Placental pericyte (primary cell): ENCODE measurements around a stretch of chr6.

DNA sequence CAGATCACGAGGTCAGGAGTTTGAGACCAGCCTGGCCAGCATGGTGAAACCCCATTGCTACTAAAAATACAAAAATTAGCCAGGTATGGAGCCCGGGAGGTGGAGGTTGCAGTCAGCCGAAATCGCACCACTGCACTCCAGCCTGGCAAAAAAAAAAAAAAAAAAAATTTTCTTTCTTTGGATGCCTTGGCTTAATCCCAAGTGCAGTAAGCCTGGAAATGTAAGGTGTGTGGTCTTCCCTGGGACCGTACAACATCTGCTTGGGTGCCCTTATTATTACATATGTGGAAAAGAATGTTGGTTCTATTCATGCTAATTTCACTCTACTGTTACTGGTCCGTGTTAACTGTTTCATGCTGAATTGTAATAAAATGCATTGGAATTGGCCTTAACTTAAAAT is 1.5 kb downstream of the SERPINB6 start:
- CAGE, long polyA plus RNA, result no peak

GRCh38 chr6:2988974-2989438 is 10.7 kb upstream of the NQO2 start:
- CAGE, long polyA plus RNA, result no peak

DNA sequence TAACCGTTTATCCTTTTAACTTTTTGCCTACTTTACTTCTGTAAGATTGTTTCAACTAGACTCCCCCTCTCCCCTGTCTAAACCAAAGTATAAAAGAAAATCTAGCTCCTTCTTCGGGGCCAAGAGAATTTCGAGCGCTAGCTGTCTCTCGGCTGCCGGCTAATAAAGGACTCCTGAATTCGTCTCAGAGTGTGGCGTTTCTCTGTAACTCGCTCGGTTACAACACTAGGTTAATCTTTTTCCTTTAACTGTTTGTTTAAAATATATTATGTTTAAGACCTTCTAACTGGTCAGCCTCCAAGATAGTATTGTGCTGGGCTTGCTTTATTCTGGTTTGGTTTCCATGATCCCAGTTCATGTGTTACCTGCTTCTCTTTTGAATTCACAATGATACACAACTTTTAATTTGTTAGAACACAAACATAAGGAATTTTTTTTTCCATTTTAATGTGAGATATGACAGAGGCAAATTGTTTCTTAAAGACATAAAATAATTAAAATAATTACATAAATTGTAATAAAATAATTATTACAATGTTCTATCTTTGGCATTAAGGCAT is 8.6 kb upstream of the NQO2 start:
- CAGE, long polyA plus RNA, result no peak

DNA sequence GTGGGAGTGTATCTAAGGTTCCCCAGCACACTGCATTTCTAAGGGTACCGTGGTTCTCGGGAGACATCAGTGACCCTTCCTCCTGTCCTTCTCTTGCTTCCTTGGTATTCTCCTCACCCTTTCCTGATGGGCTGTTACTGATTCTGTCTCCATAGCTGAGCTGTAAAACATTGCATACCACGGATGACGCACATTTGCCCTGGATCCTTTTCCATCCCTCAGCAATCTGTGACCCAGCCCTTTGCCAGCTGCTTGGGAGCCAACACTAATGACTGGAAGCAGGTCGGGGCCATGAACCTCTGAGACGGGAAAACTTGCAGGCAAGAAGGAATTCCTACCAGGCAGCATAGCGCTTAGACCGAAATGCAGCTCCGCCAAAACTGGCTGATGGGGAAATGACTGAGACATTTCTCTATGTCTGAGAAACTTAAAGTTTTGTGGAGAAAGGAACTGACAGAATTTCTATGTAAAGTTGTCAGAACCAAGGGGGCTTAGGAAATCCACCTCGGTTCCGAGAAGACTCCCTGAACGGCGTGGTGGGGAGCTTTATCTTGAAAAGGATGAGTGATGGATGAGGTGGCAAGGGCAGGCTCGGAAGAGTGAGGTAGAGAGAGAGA is 19.3 kb downstream of the TUBB2B start:
- CAGE, long polyA plus RNA, result no peak

GRCh38 chr6:3282164-3282389 is 23.3 kb downstream of the PSMG4 start:
- CAGE, long polyA plus RNA, result no peak

- CAGE, long polyA plus RNA, result no peak
Measured at GRCh38 chr6:3356973-3357657, 98.4 kb downstream of the PSMG4 start.

DNA sequence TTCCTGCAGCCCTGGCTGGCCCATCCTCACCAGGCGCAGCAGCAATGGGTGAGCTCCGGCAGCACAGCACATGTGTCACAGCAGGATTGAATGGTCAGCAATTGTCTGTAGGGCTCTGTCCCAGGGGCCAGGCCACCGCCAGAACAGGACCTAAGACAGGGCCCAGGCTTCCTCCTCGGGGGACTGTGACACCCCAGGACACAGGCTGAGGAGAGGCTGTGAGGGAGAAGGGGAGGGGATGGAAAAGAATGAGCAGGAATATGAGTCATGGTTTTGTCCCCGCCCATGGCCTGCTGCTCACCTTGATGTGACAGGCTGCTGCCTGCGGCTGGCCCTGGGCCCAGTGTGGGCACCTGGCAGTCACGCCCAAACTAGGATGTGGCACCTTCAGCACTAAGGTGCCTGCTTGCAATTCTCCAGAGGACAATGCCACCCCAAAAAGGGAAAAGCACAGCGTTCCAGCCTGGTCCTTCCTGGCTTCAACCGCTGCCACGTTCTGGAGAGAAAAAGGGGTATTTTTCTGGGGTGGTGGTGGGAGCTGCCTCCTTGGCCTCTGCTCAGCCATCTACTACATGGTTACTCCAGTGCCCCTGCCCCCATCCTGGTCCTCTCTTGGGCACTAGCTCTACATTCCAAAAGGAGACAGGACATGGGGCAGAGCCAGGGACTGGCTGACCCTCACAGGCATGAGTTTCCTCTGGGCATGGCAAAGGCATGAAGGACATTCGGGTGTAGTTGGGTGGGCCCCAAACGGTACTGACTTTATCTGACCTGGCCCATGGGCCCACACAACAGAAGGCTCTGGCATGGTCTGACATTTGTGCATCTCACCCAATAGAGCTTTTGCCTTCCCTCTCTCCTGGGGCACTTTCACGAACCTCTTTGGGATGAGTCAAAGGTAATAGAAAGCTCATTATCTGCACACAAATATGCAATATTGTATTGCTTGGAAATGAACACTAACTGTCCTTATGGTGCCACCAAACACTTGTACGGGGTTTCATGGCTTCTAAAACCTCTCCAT is 93.3 kb downstream of the SLC22A23 start:
- CAGE, long polyA plus RNA, result no peak

DNA sequence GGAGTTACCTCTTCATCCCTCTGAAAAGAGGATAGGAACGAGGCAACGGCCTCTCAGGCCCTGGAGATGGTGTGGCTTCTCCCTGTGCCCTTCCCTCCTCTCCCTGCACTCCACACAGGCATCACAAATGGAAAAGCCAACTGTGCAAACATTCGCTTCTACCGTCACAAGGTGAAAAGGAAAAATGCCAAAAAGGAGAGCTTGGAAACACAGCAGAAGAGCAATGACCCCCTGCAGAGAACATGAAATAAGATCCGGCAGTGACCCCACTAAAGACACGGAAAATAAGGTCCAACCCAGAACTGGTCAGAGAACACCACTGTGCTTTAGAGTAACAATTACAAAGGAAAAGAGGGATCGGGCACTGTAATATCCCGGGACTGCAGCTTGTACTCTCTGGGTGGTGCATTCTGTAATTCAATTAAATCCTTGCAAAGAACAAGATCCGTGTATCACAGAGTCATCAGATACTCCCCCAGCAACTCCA is 63.0 kb downstream of the SLC22A23 start:
- CAGE, long polyA plus RNA, result no peak

- CAGE, long polyA plus RNA, result no peak
Measured at GRCh38 chr6:3398252-3398797, 58.5 kb downstream of the SLC22A23 start.

- CAGE, long polyA plus RNA, result no peak
Measured at GRCh38 chr6:3405511-3406162, 51.2 kb downstream of the SLC22A23 start.

- CAGE, long polyA plus RNA, result no peak
Measured at GRCh38 chr6:3438173-3438788, 18.6 kb downstream of the SLC22A23 start.

- CAGE, long polyA plus RNA, result no peak
Measured at GRCh38 chr6:3454958-3455456, 1.8 kb downstream of the SLC22A23 start.

GRCh38 chr6:3526663-3527351 is 70.0 kb upstream of the SLC22A23 start:
- CAGE, long polyA plus RNA, result no peak

- CAGE, long polyA plus RNA, result no peak
Measured at GRCh38 chr6:3585449-3585742, 128.5 kb upstream of the SLC22A23 start.

- CAGE, long polyA plus RNA, result no peak
Measured at GRCh38 chr6:3759552-3760219, 8.2 kb upstream of the PXDC1 start.

DNA sequence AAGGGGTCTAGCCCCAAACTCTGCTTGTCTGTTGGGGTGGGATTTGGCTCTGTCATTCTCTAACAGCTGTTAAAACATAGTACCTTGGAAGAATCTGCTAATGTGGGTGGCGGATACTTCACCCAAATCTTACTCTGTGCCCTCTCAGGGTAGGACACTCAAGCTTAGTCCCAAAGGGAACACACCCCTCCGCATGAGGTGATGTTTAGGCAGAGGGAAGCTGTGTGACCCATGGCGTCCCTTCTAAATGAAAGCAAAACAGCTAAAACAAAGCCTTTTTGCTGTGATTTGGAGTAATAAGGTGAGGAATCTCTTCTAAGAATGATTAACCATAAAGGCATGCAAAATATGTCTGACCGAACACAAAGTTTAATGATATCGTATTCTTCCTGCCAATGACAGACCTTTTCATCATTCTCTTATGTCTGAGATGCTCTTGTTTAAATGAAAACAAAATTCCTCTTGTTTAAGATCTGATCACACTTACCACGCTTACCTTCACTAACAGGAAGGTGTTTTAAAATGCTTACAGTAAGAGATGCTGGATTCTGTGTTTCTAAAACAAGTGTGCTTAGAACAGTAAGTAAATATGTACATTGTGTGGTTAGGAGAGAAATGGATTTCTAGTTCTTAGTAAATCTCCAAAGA is 46.1 kb upstream of the PXDC1 start:
- CAGE, long polyA plus RNA, result no peak

- CAGE, long polyA plus RNA, result no peak
Measured at GRCh38 chr6:3834938-3836003, 13.9 kb upstream of the FAM50B start.

DNA sequence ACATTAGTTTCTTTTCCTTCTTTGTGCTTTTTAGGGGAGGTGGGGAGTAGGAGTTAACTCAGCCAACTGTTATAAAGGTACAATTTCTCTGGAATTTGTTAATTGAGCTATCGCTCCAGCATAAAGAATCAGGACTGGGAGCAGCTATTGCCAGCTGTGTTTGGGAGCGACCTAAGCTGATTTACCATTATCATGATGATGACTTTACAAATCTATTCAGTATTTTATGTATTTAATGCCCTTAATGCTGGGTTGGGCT is 82.0 kb upstream of the PRPF4B start:
- CAGE, long polyA plus RNA, result no peak

GRCh38 chr6:3986566-3987664 is 34.2 kb upstream of the PRPF4B start:
- CAGE, long polyA plus RNA, result no peak

GRCh38 chr6:4040671-4041104 is 19.6 kb downstream of the PRPF4B start:
- CAGE, long polyA plus RNA, result no peak